AG10803 (cell line): ENCODE measurements around a stretch of chr10.

- RRBS, result no CpG with 5 or more reads among the region's 9 CpGs
Measured at GRCh38 chr10:68341404-68342209, 8.9 kb upstream of the PBLD start.

GRCh38 chr10:69065395-69066306 lies 22.3 kb upstream of the SRGN start:
- RRBS, result no CpG with 5 or more reads among the region's 8 CpGs

DNA sequence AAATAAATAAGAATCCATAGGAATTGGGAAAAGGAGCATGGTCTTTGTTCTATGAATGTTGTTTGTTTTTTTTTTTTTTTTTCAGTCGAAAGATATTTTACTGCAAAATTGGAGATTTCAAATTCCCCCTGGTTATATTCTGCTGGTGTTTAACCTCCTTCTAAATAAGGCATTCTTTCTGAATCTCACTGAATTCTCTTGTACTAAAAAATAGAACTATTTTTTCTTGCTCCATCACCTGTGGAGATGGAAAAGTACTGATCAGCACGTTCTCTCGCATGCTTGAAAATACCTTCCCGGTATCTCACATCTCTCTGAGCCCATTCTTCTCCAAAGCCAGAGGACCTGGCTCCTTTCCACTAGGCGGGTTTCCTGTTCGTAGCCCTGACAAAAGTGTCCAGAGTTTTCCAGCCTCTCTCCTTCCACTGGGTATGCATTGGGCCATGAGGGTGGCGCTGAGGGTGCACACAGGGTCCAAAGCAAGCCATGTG lies 16.4 kb upstream of the SRGN start:
- RRBS, result no CpG with 5 or more reads among the region's 7 CpGs

GRCh38 chr10:69103755-69104951 lies 16.2 kb downstream of the SRGN start:
- RRBS, result no CpG with 5 or more reads among the region's 10 CpGs

- RRBS, result no CpG with 5 or more reads among the region's 9 CpGs
Measured at GRCh38 chr10:69220470-69220910, 358 bp downstream of the HKDC1 start.

DNA sequence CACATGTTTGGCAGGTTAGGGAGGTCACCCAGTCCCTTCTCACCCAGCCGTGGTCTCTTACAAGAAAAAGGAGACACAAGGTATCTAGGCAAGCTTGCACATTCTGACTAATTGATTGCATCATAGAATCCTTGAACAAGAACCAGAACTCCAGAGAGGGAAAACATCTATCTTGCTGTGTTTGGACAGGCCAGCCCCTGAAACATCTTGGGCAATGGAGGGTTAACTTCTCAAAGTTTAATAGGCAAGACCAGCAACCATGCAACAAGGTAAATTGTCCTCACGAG lies 48.9 kb upstream of the HK1 start:
- RRBS, result no CpG with 5 or more reads among the region's 2 CpGs

DNA sequence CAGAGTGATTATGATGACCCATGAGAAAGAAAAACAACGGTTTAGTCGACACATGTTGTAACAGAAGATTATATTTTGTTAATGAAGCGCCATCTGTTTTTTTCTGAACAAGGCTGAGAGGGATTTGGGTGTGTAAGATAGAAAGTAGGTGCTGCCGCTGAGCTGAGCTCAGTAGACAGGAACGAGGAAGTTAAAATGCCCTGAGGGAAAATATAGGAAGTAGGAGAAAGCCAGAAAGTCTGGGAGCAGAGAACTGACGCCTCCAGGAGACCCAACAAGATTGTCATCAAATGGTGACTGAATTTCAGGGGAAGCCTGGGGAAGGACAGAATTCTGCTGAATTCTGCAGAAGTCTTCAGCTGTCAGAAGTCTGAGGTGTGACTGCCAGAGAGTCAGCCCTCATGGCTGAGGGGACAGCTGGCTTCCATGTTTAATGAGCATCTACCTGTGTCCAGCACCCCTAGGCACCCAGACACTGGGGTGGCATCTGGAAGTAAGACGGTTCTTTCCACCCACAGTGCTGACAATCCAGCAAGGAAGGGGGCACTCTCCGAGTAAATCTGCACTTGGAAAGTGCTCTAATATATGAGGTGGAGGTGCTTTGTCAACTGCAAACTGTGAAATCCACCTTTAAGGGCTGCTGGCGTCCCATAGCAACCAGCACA lies 12.6 kb upstream of the TSPAN15 start:
- RRBS, result no CpG with 5 or more reads among the region's 9 CpGs

DNA sequence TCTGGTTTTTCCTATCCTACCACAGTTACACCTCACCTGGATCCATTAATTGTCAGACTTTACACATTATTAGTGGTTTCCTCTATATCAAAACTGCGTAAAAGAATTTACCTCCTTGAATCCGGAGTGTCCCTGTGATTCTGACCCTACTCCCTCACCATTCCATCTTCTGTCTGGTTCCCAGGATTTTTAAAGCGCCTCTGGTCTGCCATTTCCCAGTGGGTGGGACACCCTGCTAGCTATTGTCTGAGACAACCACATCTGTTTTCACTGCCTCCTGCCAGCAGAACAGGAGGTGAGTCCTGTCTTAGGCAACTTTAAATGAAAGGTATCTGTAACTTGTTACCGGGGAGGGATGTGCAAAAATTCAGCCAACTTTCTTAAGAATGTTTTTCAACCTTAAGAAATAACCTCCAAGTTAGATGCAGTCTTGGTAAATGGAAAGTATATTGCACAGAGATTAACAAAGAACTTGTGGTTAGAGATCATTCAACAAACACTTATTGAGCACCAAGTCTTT lies 2.3 kb downstream of the MACROH2A2 start:
- RRBS, result no CpG with 5 or more reads among the region's 4 CpGs

- RRBS, result no CpG with 5 or more reads among the region's 10 CpGs
Measured at GRCh38 chr10:70123799-70124231, 8.8 kb downstream of the AIFM2 start.

DNA sequence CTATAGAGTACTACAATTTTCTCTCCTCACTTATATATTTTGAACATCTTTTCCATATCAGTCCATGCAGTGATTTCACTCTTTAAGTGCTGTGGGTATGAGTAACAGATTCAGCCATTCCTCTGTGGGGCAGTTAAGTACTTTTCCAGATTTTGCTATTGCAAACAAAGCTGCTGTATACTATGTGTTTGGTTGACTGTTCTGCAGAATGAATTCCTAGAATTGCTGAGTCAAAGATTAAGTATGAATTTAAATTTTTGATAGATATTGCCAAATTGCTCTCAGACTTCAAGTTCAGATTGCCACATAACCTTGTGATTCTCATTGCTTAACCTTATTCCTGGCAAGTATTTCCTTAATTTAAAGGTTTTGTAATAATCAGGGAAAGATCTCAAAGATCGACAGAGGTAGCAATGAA lies 21.6 kb upstream of the SAR1A start:
- RRBS, result no CpG with 5 or more reads among the region's 1 CpG

- RRBS, result no CpG with 5 or more reads among the region's 9 CpGs
Measured at GRCh38 chr10:70234495-70234885, 1.3 kb upstream of the PPA1 start.

GRCh38 chr10:70235097-70235633 lies 1.9 kb upstream of the PPA1 start:
- RRBS, result no CpG with 5 or more reads among the region's 2 CpGs

DNA sequence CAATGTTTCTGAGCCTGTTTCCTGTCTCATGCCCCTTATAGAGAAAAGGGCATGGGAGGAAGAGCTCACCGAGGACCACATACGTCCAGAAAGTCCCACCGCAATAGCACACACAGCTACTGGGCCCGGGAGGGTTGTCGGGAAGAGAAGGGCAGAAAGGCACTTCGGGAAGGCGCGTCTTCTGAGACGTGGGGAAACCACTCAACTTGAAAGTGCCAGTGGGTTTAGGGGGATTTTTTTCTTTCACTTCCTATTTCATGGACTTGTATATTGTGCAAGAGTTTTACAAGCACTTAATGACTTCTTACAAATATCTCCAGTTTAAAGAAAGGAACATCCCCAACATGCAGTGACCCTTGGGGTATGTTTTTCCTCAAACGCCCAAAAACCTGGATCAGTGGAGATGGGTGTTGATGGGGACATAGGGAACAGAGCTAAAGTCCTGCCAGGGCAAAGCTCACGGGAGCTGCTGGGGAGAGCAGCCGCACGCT lies 27.0 kb downstream of the LRRC20 start:
- RRBS, result no CpG with 5 or more reads among the region's 13 CpGs

- RRBS, result 10% methylated on average over 16 of the region's 40 CpGs
Measured at GRCh38 chr10:70440199-70440740, 1.2 kb downstream of the NODAL start.

DNA sequence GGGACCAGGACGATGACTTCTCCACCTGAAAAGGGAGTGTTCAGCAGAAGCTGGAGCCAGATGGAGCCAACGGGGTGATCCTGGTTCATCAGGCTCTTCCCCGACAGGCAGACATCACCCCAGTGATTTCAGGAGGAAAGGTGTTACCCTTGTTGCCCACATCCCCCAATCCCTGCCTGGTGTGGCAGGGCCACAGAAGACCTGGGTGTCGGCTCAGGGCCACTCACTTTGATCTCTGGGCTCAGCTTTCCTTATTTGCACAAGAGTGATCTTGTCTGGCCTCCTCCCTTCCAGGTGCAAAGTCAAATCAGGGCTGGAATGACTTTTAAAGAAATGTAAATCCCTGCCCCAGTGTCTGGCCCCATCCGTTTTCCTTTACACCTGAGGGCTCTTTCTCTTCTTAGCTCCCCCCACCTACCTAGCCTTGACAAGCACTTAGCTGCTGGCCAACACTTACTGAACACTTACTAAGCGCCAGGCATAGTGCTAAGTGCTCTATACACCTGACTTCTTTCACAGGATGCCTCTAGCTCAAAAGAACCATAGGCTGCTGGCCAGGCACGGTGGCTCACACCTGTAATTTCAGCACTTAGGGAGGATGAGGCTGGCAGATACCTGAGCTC lies 880 bp upstream of the NODAL start:
- RRBS, result no CpG with 5 or more reads among the region's 7 CpGs

DNA sequence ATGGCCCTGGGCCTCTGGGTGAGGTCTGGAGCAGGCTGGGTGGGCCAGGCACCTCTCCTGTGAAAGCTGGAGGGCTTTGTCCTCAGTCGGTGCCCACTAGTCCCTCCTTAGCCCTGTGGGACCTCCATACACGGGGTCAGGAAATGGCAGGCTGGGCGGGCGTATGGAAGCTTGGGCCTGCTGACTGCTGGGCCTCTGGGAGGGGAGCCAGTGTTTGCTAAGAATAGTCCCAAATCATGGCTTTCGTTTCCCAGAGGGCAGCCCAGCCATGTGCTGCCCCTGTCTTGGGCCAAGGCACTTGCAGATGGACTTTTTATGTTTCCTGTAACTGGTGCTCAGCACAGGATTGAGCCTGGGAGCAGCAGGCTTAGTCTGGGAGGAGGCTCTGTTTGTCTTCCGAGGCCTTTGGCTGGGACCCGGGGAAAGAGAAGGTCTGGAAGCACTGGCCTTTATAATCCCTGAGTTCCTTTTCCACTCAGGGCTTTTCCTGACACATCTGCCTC lies 3.6 kb downstream of the PALD1 start:
- RRBS, result no CpG with 5 or more reads among the region's 7 CpGs

GRCh38 chr10:70573620-70574148 lies 28.9 kb downstream of the PRF1 start:
- RRBS, result no CpG with 5 or more reads among the region's 7 CpGs

DNA sequence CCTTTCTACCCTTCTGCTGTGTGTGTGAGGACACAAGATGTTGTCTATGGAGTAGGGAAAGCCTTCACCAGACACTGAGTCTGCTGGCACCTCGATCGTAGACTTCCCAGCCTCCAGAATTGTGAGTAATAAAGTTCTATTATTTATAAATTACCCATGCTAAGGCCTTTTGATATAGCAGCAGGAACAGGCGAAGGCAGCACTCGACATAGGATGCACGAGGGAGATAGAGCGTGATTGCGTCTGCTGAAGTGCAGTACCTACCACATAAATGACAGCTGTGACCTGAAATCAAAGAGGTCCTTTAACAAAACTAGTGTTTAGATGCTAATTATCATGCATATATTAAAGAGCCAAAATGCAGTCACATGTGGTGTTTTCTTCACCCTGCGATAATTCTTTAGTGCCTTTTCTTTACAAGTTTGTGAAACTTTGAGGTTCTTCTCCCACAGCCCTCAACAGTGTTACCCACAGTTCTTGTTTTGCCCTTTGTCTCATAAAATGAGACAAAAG lies 7.8 kb upstream of the PRF1 start:
- RRBS, result no CpG with 5 or more reads among the region's 8 CpGs

- RRBS, result 96% methylated on average over 1 of the region's 7 CpGs
Measured at GRCh38 chr10:70833151-70834163, 17.7 kb downstream of the SGPL1 start.

DNA sequence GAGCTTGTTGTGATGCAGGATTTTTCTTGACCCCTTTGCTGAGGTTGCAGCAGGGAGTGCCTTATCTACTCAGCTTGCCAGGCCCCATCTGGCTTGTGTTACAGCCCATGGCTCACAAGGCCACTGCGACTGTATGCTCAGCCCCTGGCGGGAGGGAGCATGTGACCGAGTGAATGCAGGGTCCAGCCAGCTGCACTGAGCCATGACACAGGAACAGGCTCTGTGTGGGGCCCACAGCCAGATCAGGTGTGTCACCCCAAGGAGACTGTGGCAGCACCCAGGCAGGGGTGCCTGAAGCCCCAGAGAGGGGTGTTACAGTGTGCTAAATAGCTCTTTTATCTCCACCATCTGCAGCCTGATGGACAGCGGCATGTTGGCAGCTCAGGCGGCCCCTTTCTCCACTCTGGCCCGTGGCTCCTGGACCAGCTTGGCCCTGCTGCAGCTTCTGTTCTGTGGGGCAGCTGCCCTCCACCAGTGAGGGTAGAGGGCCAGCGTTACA lies 2.6 kb upstream of the PCBD1 start:
- RRBS, result no CpG with 5 or more reads among the region's 7 CpGs